ENCODE data around the genes NCSTN, CD84, SLAMF1 and B4GALT3.

GRCh38 chr1:160285944-160286736 lies 1.2 kb upstream of the PEX19 start:
- RRBS: no CpG with 5 or more reads among the region's 11 CpGs

DNA sequence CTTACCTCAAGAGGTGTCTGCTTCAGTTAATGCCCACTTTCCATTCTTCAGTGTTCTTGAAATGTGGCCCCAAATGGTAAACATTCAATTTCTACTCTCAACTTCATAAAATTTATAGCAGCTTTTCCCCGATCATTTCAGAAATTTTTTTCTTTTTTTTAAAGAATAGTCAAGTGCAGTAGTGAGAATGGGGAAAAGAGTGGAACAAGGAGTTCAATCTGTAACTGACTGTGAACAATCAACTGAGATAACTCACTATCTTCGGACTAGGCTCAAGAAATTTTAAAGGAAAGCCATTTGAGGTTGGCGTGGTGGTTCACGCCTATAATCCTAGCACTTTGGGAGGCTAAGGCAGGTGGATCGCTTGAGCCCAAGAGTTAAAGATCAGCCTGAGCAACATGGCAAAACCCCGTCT lies 17.1 kb downstream of the COPA start:
- RRBS: no CpG with 5 or more reads among the region's 6 CpGs

DNA sequence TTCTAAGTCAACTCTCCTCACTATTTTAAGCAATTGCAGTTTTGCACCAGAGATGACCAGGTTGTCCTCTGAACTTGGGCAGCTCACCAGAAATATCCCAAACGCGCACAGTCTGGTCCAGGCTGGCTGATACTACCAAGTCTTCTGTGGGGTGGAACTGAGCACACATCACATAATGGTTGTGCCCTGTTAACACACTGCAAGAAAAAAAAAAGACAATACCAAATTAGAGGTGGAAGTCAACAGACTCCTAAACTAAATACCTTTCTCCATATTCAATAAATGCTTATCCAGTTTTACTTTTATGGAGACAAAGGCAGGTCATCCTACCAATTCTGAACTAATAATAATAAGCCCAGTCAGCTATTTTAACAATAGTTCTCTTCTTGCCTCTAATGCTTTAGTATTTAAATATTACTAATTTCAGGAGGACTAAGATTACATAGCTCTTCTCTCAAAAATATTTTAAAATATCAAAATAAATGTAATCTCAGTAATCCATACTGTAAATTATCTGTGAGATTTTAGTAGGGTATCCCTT lies 10.6 kb downstream of the COPA start:
- RRBS: no CpG with 5 or more reads among the region's 2 CpGs

GRCh38 chr1:160342938-160344053 lies at the start of gene NCSTN:
Gene NCSTN (plus strand): TSS chr1:160343383.
- RRBS: 5% methylated on average over 2 of the region's 60 CpGs

DNA sequence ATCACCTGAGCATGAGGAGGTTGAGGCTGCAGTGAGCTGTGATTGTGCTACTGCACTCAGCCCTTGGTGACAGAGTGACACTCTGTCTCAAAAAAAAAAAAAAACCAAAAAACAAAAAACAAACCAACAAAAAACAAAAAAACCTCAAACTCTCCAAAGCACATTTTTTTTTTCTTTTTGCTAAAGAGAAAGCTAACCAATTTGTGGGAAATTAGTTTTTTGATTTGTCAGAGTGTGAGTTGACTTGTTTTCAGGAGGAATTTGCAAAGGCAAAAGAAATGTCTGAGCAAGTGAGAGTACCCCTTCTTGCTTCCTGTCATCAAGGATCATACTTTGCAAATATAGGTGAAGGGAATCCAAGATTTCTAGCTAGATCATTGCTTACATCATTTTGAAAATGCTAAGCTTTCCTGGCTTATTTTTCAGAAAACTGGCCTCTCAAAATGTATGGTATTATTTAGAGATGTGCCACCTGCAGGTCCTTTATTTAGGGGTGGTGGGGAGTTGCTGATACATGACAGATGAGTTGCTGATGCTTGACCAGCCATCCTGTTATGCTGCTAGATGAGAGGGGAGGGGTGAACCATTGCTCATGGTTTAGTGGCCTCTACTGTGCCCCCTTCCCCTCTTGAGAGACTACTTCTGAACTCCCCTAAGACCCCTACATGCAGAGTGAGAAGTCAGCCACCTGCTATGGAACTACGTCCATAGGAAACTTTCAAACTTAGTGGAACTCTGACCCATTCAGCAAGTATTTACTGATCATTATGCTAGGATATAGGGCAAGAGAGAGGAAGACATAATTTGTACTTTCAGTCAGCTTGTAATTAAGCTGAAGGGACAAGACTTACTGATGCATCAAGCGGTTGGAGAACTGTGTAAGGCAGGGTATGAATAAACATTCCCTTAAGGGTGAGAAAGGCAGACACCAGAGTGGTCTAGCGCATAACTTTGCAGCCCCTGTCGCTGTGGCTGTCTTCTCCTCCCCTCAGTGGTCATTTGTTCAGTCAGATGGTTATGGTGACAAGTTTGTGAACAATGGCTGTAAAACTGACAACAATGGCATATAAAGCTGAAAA lies 34.7 kb downstream of the SLAMF6 start:
- RRBS: no CpG with 5 or more reads among the region's 4 CpGs

- RRBS: no CpG with 5 or more reads among the region's 10 CpGs
Observed at GRCh38 chr1:160565228-160565852, 14.0 kb downstream of the CD84 start.

DNA sequence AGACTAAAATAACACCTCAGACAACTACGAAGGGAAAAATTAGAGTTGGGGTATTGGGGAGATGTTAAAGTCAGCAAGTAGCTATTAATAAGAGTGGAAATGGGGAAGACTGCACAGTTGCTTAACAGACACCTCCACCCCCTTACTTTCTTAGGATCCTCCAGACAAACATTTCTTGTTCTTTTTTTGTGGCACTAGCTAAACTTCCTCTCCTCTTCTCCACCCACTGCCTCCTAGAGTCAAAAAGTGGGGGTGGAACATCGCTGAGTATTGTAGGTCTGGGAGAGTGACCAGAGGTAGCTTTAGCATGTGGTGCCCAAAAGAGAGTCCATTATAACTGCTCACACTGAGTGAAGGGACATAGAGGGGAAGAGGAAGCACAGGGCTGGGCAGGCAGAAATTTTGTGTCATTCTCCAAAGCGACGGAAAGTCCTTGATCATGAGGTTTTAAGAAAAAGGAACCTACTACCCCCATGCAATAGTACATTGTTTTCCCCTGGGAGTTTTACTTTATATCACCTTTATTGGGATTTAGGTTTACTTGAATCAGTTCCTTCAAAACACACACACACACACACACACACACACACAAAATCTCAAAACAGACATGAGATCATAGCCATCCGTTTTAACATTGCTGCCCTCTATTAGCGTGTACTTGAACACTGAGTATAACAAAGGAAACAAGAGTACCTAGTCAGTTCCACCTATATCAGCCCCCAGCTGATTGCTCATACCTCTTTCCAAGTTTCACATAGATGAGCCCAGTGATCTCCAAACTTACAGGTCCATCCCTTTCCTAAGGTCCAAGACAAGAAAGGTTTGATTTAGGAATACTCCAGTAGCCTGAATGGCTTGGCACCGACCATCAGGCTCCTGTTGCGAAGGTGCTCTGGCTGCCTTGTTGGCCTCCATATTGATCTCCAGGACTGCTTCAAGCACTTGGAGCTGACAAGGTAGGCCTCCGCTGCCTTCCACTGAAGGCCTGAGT lies 4.1 kb downstream of the CD84 start:
- RRBS: no CpG with 5 or more reads among the region's 9 CpGs

DNA sequence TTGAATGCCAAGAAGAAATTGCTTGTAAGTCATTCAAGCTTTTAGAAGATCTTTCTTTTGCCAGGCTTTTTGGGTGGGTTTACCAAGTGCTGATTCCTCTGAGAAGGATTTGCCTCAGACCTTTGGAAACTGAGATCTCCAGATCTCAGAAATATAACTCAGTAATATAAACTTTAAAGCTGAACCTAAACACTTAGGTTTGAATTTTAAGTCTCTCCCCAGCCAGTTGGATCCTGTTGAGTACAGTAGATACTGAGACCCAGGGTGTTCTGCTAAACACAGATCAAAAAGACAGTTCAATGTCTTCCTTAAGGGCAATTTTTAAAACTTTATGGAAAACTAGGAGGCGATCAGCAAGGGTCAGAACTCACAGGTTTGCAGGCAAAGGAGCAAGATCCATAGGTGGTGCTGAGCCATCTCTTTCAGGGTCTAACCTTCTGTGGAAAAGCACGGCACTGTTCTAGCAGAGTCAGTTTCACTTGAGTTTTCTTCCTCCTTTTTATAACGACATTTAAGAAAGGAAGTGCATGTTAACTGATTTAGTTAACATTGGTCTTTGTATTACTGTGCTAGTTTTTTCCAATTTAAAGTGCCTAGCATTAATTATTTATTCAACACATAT lies at the start of gene CD84:
CD84 (minus strand) TSS at position 476 of the 622 bp plus-strand sequence.
- RRBS: no CpG with 5 or more reads among the region's 3 CpGs

DNA sequence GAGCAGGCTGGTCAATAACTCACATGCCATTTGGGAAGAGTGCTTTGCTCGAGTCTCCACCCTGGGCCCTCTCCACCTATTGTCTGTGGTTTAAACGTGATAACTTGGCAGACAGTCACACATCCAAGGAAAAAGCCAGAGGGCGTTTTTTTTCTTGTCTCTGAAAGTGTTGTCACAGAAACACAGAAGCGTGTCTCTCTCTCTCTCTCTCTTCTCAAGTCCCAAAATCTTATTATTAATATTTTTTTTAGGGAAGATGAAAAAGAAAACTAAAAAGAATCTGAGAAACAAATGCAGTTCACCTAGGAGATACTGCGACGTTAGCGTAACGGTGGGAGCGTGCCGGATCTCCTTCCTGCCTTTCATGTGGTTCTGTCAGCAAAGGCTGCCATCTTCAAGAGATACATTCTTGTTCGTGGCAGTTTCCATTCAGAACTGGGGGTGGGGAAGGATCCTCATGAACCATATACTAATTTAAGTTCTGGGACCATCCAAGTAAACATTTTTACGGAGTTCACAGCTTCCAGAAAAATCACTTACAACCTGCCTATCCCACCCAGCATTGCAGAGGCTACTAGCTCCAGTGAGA lies 17.6 kb downstream of the SLAMF1 start:
- RRBS: no CpG with 5 or more reads among the region's 12 CpGs

DNA sequence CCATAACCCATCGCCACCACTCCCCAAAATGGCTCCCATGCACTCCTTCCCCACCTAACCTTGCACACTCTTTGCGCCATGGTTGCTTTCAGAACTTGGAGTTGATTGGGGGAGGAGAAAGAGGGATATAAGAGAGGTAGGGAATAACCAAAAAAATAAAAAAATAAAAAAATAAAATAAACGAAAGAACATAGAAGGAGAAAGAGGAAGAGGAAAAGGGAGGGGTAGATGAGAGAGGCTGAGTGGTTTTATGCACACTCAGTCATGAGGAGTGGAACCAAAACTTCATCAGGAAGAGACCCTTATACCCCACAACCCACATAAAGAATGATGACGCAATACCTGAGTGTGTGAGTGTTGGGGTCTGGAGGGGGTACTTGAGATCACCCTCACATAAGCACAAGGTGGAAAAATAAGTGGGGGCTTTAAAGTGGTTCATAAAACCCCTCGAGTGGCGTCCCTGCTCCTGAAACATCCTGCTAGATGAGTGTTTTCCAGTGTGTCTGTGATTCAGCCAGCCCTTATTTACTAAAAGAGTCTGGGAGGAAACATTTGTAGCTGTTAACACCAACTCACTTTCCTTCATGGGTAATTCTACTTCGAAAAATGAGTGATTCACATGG lies 5.4 kb downstream of the SLAMF1 start:
- RRBS: no CpG with 5 or more reads among the region's 7 CpGs

- RRBS: 96% methylated on average over 3 of the region's 12 CpGs
Observed at GRCh38 chr1:160646858-160647634, at the start of gene SLAMF1. Gene SLAMF1 (minus strand): TSS chr1:160647044.

- RRBS: no CpG with 5 or more reads among the region's 2 CpGs
Observed at GRCh38 chr1:160674295-160674947, 27.6 kb upstream of the SLAMF1 start.

DNA sequence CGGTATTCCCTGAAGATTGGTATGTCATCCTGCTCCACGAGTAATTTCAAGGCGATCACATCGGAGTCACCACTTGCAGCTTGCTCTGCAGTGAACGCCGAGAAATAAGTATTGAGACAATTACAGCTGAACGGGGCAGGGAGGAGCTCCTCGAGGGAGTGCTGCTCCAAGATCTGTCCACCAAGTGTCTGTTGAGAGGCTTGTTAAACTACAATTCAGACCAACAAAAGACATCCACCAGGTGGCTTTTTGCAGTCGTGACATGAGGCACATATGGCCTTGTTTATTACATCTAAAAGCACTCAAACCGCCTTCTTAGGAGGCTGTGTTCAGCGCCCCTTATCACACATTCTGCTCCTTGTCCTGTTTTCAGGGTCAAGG lies 12.9 kb upstream of the CD48 start:
- RRBS: no CpG with 5 or more reads among the region's 11 CpGs

- RRBS: no CpG with 5 or more reads among the region's 10 CpGs
Observed at GRCh38 chr1:161017459-161018163, 3.3 kb downstream of the F11R start.

DNA sequence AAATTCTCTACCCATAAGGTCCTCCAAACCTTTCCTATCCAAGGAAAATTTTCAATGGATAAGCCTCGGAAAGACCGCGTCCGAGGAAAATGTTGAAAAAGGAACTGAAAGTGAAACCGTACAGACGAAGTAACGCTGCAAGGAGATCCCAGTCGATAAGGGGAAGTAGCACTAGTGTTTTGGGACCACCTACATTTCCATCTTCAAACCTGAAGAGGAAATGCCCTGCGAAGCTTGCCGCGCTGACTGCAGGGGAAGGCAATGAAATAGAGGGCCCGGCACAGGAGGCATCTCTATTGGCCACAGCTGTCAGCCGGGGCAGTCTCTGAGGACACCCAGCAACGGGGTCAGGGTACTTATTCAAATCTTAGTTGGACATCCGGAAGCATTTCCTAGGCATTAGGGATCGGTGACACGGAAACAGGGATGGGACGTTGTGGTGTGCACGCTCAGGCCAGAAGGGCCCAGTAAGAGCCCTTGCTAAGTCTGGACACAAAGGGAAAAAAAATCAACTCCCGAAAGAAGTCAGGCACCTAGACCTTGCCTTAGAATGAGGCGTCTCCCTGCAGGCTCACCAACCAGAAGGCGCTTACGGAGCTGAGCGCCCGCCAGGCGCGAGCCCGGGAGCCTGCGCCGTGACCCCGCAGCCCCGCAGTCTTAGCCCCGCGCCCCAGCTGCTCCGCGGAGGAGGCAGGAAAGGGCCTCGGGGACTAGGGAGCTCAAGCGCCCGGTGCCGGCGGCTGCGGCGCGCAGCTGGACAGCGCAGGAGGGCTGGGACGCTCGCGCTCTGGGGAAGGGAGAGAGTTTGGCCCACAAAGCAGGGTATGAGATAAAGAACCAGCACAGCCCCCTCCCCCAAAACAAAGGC lies 660 bp downstream of the USF1 start:
- RRBS: 7% methylated on average over 2 of the region's 48 CpGs

DNA sequence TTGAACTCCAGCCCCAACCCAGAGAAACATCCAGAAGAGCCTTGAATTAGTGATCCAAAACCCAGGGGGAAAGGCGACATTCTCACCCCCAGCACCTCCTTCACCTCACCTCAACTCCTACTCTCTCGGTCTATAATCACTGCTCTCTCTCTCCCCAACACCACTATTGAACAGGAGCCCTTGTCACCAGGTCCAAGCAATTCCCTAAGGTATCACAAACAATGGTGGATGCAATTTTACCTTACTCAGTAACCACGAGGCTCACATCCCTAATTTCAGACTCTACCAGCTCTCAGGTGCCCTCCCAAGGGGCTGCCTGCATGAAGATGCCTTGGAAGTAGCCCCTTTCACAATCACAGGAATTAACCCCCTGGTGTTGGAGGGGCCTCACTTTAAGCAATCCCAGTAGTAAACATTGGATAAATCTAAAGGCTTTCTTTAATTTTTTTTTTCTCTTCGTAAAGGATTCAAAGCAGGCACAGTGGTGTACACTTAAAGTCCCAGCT lies 1.6 kb upstream of the ARHGAP30 start:
- RRBS: no CpG with 5 or more reads among the region's 4 CpGs

- RRBS: no CpG with 5 or more reads among the region's 3 CpGs
Observed at GRCh38 chr1:161088597-161088964, 777 bp downstream of the NECTIN4 start.

DNA sequence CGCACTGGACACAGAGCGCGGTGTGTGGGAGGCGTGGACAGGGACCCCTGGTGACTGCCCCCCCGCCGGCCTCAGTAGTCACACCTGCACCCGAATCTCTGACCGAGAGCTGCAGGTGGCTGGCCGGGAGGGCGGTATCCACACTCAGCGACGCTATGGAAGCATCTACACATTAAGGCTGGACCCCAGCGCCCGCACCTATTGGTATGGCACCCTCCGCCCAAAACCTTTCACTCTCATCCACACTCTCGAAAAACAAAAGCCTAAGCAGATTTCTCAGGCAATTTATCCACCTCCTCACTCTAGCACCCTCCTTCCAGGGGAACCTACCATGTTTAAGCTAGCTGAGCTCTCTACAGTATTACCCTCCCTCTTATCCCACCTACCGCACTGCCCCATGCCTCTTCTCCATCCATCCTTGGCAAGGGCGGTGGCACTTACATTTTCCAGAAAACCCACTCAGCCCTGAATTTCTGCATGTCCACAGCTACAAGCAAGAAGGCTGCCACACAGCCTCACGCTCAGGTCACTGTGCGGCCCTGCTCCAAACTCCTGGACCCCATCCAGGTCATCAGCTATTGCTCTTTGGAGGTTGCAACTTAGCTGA lies 801 bp downstream of the KLHDC9 start:
- RRBS: no CpG with 5 or more reads among the region's 20 CpGs

DNA sequence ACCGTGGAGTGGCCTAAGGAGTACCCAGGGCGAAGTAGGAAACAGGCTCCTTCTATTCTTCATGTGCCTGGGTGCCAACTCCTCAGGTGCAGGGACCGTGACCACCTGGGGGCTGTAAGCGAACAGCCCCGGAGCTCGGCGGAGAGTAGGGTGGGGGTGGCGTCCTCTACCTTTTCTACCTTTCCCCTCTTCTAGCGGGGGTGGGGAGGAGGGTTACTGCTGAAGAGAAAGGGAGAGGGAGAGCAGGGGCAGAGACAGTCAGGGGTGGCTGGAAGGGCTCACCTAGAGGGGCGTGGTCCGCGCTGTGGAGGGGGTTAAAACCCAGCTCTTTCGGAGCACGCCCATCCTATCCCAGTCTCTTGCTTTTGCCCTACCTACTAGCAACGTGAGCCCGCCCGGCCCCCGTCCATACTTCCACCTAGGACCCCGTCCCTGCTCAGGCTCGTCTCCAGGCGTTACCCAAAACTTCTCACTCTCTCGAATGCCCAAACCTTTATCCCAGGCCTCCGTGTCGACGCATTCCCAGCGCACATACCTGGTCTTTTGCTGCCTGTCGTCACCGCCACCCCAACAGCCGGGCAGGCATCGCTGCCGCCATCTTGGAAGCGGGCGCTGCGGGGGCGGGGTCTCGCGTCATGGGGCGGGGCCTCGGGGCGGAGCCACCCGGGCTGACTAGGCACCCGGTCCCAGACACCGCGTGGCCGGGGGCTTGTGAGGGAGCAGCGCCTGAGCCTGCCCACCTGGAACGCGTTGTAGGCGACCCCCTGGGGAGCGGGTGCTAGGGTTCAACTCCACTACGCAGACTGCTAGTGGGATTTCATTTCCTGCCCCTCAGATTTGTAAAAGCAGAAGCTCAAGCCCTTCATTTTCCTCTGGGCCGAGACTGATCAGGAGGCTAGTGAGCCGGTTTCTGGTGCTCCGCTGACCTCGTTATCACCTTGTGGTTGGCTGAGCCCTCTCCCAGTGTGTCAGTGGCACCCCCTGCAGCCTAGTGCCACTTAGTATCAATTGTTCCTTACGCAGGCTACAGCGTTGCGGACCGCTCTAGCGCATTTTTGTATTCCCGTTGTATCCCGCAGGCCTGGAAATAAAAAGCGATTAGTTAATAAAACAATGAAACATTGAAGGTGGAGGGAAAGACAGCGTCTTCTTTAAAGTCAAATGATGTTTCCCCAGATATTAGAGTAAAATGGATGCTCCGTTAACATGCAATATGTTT lies at the start of gene B4GALT3:
B4GALT3 (minus strand) TSS at position 620 of the 1,219 bp plus-strand sequence.
- RRBS: 3% methylated on average over 9 of the region's 65 CpGs

DNA sequence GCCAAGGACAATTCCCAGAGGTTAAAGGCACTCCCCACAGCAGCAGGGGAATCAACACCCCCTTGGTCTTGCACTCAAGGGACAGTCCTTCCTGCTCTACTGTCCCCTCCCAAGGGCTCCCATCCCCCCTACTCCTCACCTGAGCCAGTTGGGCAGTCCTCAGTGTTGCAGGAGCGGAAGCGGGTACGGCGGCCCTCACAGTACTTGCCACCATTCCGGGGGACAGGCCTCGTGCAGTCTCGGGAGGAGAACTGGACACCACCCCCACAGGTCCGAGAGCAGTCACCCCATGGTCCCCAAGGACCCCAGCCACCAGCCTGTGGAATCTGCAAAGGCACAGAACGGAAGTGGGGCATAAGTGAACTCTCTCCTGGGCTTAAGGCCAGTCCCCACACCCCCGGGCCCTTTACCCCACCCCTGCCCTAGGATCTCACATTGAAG lies 5.3 kb downstream of the ADAMTS4 start:
- RRBS: no CpG with 5 or more reads among the region's 10 CpGs